Measurements from ENCODE around the genes CGB8, NTF4, SLC6A16, ALDH16A1 and FLT3LG.

GRCh38 chr19:48660645-48661422, 12.0 kb downstream of the NTN5 start:
- RRBS, 2 experiments, result no CpG with 5 or more reads among the region's 17 CpGs

- RRBS, 2 experiments, result no CpG with 5 or more reads among the region's 12 CpGs
Observed at GRCh38 chr19:48683301-48683763, 10.5 kb upstream of the NTN5 start.

- RRBS, 2 experiments, result no CpG with 5 or more reads among the region's 8 CpGs
Observed at GRCh38 chr19:48793322-48793667, 17.5 kb downstream of the BCAT2 start.

DNA sequence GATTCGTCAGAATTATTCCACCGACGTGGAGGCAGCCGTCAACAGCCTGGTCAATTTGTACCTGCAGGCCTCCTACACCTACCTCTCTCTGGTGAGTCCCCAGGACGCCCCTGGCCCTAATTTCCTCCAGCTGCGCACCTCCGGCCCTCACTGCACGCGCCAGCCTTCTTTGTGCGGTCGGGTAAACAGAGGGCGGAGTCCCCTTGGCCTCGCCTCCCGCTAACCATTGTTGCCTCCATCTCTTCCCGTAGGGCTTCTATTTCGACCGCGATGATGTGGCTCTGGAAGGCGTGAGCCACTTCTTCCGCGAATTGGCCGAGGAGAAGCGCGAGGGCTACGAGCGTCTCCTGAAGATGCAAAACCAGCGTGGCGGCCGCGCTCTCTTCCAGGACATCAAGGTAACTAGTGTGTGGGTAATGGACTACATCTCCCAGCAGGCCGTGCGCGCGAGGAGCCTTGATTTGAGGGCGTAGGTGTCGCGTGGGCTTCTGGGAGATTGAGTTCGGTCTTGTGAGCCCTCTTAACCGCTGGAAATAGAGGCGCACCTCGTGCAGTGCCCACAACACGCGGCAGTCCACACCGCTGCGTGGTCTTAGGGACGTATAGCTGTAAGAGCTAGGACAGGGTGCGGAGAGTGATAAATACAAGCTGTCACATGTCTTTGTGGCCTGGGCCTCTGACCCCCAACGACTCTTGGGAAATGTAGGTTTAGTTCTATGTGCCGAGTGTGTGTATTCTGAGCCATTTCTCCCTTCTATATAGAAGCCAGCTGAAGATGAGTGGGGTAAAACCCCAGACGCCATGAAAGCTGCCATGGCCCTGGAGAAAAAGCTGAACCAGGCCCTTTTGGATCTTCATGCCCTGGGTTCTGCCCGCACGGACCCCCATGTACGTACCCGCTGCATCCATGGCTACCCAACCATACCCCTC, 675 bp downstream of the FTL start:
- RRBS, 2 experiments, result no CpG with 5 or more reads among the region's 54 CpGs

GRCh38 chr19:48988183-48988745, 4.8 kb downstream of the GYS1 start:
- RRBS, 2 experiments, result no CpG with 5 or more reads among the region's 10 CpGs

DNA sequence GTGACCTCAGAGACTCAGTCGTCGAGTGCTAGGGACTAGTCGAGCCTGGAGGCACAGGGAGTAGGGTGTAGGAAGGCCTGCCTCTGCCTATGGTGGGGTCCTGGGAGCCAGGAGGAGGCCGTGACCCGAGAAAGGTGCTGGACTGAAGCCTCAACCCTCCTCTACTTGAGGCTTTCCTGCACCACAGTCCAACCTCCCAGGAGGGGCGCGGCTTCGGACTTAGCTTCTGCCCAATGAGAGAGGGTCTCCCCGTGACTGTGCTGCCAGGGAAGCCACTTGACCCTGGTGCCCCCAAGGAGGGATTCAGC, at the start of gene CGB8:
TSS of gene CGB8 (minus strand) at position 149 of the 308 bp plus-strand sequence.
- RRBS, 2 experiments, result no CpG with 5 or more reads among the region's 9 CpGs

GRCh38 chr19:49064075-49064489, 536 bp downstream of the NTF4 start:
- RRBS, 2 experiments, result no CpG with 5 or more reads among the region's 9 CpGs

DNA sequence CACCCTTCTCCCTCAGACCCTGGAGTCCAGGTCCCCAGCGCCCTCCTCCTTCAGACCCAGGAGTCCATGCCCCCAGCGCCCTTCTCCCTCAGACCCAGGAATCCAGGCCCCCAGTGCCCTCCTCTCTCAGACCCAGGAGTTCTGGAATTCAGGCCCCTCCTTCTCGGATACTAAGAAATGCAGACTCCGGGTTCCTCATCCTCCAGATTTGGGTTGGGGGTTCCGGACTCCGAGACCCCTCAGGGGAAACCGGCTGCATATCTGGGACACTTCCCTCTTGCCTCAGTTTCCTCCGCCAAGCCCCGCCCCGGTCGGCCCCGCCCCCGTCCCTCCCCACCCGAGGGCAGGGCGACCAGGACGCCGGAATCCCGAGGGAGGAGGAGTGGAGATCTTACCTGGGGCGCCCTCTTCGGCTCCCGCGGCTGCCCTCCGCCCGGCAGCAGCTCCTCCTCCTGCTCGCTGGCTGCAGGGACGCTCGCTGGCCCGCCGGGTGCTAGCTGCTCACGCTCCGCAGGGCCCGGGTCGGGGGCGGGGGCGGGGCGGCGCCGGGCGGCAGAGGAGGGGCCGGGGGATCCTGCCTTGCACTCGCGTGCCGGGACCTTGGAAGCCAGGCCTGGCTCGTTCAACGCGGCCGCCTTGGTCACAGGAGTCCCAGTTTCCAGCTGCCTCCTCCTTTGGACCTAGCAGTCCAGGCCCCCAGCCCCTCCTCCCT, at the start of gene NTF4:
TSS of gene NTF4 (minus strand) at position 263 of the 712 bp plus-strand sequence.
- RRBS, 2 experiments, result 1 to 2% methylated on average over 23 of the region's 47 CpGs

DNA sequence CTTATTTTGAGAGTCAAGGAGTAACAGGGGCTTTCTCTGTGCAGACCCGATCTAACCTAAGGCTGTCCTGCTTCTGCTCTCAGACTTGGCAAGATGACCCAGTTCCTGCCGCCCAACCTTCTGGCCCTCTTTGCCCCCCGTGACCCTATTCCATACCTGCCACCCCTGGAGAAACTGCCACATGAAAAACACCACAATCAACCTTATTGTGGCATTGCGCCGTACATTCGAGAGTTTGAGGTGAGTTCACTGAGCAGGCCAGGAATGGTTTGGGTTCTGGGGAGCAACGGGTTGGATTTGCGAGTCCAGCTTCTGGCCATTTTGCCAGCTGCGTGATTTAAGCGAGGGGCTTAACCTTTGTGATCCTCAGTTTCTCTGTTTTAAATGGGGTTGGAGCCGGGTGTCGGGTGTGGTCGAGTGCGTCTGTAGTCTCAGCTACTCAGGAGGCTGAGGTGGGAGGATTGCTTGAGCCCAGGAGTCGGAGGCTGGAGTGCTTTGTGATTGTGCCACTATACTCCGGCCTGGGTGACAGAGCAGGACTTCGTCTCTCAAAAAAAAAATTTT, 1.2 kb downstream of the SNRNP70 start:
- RRBS, 2 experiments, result no CpG with 5 or more reads among the region's 17 CpGs

DNA sequence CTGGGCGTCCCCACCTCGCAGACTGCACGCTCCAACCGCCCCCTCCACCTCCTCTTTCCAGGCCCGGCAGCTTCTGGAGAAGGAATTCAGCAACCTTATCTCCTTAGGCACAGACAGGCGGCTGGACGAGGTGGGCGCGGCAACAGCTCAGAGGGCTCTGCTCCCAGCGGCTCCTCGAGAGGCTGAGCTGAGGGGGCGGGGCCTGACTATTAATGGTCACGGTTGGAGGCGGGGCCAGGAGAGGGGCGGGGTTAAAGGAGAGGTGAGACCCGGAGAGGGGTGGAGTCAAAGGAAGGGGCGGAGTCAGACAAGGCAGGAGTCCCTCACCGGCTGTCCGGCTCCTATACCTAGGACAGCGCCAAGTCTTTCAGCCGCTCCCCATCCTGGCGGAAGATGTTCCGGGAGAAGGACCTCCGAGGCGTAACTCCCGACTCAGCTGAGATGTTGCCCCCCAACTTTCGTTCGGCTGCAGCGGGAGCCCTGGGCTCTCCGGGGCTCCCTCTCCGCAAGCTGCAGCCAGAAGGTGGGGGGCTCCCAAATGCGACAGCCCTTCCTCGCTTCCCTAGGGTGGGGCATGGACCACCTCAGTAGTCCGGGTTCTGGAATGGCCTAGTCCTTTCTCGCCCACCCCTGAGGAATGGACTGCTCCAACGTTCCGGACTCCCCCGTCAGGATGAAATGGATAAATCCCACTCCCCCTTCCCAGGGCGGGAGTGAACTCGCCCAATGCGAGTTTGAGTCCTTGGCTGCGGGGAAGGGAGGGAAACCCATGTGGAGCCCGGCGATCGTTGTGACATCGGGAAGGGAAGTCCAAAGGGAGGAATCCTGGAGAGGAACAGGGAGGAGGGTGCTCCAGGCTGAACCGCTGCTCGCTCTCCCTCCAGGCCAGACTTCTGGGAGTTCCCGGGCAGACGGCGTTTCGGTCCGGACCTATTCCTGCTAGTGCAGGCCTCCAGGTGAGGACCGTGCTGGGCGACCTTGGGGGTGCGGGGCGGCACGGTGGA, 5.7 kb downstream of the HRC start:
- RRBS, 2 experiments, result 1% methylated on average over 25 to 27 of the region's 58 CpGs

DNA sequence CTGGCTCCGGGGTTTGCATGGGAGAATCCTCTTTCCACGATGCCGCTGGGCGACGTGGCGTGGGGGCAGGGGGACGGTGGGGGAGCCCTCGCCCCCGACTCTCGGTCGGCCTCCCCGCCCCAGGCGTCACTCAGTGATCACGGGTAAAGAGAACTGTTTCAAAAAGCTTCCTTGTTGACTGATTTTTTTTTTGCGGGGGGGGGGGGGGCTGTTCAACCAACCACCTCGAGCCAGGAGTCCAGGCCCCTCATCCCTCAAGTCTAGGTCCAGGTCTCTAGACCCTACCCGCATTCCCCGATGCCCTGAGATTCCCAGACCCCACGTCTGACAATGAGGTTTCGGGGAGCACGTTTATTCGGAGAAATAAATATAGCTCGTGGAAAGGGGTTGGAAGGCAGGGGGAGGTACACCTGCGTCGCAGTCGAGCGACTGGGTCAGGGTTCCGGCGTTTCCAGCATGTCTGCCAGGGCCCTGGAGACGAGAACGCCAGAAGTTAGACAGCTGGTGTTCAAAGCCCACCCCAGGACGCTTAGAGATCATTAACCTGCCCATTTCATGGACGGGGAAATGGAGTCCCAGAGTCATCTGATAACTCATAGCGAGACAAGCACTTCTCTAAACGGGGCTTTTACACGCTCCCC, 4.2 kb downstream of the HRC start:
- RRBS, 2 experiments, result 0% methylated on average over 1 of the region's 36 CpGs

DNA sequence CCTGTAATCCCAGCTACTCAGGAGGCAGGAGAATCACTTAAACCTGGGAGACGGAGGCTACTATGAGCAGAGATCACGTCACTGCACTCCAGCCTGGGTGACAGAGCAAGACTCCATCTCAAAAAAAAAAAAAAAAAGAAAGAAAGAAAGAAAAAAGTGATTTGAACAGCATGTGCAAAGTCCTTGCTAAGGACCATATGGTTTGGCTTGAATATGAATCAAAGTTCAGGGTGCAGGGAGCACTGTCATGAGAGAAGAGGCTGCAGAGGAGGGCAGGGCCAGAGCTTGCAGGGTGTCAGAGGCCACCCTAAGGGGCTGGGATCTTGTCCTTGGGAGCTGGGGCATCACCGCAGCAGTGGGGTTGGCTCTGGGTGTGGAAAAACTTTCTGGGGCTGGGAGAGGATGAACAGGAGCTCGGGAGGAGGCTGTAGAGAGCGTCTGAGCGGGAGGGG, 2.8 kb downstream of the TRPM4 start:
- RRBS, 2 experiments, result no CpG with 5 or more reads among the region's 6 CpGs

GRCh38 chr19:49225472-49225934, 67.9 kb downstream of the TRPM4 start:
- RRBS, 2 experiments, result no CpG with 5 or more reads among the region's 14 CpGs

- RRBS, 2 experiments, result no CpG with 5 or more reads among the region's 29 CpGs
Observed at GRCh38 chr19:49325090-49325532, at the start of gene SLC6A16. Gene SLC6A16 (minus strand): TSS chr19:49325191.

- RRBS, 2 experiments, result no CpG with 5 or more reads among the region's 4 CpGs
Observed at GRCh38 chr19:49345268-49345654, 10.1 kb downstream of the CD37 start.

- RRBS, 2 experiments, result no CpG with 5 or more reads among the region's 57 CpGs
Observed at GRCh38 chr19:49422234-49422881, 883 bp downstream of the PTH2 start.

- RRBS, 2 experiments, result 11% methylated on average over 1 of the region's 5 CpGs; no CpG with 5 or more reads in 1 of the 2 experiments
Observed at GRCh38 chr19:49423267-49423421, 97 bp downstream of the PTH2 start.

- RRBS, 2 experiments, result 0 to under 1% methylated on average over 8 of the region's 77 CpGs
Observed at GRCh38 chr19:49452834-49453756, at the start of gene ALDH16A1. Gene ALDH16A1 (plus strand): TSS chr19:49453225.

- RRBS, 2 experiments, result 7 to 11% methylated on average over 6 of the region's 47 CpGs
Observed at GRCh38 chr19:49473680-49474892, at the start of gene FLT3LG. Gene FLT3LG (plus strand): TSS chr19:49474215.

- RRBS, 2 experiments, result 83 to 89% methylated on average over 4 of the region's 21 CpGs
Observed at GRCh38 chr19:49490131-49490698, 2.8 kb downstream of the RPL13A start.

Measured in NT2/D1 (cell line).